Thoracic aorta (tissue), 1 donor: ENCODE data around the genes CMTM6 and ARPP21.

- RAMPAGE, long total RNA, result no peak
Measured at GRCh38 chr3:32253290-32253489, 14.7 kb downstream of the CMTM8 start.

- RAMPAGE, long total RNA, result no peak
Measured at GRCh38 chr3:32459822-32460995, 42.4 kb downstream of the CMTM6 start.

- RAMPAGE, long total RNA, result start-site peak on the minus strand at chr3:32502795-32502828, 198 reads
Measured at GRCh38 chr3:32502686-32503101, at the start of gene CMTM6. TSS of gene CMTM6 (minus strand) at chr3:32502852.

DNA sequence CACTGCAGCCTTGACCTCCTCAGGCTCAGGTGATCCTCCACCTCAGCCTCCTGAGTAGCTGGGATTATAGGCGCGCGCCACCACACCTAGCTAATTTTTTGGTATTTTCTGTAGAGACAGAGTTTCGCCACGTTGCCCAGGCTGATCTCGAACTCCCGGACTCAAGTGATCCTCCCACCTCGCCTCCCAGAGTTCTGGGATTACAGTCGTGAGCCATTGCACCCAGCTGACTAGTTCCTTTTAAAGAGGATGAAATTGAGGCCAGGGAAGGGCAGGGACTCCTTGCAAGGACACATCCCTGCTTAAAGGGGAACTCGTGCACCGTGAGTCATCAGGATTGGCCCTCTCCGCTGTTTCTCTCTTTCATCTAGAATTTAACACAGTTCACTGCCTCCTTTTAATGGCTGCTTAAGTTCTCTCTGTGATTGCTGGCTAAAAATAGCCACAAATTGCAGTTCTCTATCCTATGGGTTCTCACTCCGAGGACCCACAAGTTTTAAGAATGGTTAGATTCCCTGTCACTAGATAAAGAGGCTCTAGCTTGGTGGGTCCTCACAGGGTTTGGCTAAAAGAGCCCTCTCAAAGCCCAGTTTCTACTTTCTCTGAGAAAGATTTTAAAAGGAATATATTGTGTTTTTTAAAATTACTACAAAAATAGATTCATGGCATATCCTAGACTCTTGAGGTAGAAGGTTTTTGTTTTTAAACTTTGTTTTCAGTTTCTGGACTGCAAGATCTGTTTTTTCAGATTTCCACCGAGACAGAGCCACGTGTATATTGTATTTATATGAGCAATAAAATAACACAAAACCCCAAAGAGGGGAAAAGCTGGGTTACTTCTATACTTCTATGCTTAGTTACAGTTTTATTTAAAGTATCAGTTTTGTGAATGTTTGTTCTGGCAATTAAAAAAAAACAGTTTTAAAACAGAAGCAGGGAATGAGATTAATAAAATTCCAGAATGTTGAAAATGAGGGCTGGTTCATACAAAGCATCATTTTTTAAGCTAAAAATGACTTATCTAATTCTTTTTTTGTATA lies 1.5 kb downstream of the CRTAP start:
- RAMPAGE, long total RNA, result no peak

DNA sequence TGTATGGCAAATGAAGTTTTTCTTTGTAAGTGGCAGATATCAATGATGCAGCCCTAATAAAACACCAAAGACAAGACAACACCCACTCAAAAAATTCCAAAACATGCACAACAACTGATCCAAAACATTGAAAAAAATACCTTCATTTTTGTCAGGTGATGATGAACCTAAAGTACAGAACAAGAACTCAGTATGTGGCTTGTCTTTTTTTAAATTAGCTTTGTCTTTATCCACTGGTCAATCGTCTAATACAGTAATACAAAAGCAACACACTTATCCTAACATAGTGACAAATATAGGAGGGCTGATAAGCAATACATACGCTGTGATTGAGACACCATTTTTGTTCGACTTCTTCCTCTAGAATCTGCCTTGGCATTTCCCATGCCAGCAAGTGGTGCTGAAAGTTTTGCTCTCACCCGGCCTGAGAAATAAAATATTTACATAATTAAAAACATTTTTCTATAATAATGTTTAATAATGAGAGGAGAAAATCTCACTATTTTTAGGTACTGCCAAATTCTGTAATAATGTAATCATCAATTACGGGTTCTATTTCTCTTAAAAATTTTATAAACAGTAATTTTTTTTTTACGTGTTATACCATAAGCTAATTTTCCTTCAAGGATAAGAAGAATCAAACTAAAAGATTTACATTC lies 125.9 kb downstream of the CLASP2 start:
- RAMPAGE, long total RNA, result no peak

DNA sequence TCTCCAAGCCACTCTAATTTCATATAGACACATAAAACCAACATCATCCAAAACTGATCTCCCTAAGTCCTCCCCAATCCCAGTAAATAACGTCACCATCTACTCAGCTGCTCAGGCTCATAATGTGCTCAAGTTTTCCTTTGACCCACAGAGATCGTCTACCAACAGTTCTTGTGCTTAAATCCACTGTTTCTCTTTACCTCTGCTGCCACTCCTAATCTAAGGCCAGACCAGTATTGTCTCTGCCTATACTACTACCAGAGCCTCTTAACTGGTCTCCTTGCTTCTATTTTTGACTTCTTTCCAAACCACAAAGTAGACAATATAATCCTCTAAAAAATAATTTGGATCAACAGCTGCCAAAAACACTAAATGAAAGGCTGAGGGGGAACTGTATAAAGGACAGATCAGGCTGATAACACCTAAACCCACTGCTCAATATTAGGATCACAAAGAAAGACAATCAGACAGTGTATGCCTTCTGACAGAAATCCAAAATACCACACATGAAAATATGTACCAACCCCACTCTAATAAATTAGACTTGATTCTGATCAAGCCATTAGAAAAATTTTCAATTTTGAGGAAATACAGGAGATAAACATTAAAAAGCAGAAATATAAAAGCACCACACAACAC lies 65.2 kb downstream of the CLASP2 start:
- RAMPAGE, long total RNA, result no peak

GRCh38 chr3:34200454-34201201 lies 402.2 kb downstream of the PDCD6IP start:
- RAMPAGE, long total RNA, result no peak

DNA sequence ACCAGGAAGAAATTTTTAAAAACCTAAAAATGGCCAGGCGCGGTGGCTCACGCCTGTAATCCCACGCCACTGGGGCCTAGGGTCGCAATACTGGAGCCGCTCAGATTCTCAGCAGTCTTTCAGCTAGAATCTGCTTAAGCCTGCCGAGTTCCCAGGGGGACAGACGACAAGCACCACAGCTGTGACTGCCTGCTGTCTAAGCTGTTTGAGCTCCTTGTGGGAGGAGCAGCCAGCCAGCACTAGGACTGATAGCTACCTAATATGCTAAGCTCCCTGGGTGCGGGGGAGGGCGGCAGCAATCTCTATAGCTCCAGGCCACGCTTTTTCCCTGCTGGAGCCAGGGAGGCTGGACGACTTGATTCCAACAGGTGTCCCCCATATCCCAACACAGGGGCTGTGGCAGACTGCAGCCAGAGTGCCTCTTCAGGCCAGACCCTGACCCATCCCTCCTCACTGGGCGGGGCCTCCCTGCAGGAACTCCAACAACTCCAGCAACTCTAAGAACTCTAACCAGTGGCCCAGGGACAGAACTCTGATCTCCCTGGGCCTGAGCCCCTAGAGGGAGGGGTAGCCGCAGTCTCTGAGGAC lies 134.2 kb upstream of the ARPP21 start:
- RAMPAGE, long total RNA, result no peak

GRCh38 chr3:35639132-35640383 lies at the start of gene ARPP21:
TSS of gene ARPP21 (plus strand) at chr3:35639525.
- RAMPAGE, long total RNA, result no peak

- RAMPAGE, long total RNA, result no peak
Measured at GRCh38 chr3:35674996-35675772, 35.9 kb downstream of the ARPP21 start.

- RAMPAGE, long total RNA, result no peak
Measured at GRCh38 chr3:36318852-36319271, 61.4 kb upstream of the STAC start.

- RAMPAGE, long total RNA, result no peak
Measured at GRCh38 chr3:36494784-36495367, 114.6 kb downstream of the STAC start.

- RAMPAGE, long total RNA, result no peak
Measured at GRCh38 chr3:36787172-36787657, 22.9 kb upstream of the DCLK3 start.

DNA sequence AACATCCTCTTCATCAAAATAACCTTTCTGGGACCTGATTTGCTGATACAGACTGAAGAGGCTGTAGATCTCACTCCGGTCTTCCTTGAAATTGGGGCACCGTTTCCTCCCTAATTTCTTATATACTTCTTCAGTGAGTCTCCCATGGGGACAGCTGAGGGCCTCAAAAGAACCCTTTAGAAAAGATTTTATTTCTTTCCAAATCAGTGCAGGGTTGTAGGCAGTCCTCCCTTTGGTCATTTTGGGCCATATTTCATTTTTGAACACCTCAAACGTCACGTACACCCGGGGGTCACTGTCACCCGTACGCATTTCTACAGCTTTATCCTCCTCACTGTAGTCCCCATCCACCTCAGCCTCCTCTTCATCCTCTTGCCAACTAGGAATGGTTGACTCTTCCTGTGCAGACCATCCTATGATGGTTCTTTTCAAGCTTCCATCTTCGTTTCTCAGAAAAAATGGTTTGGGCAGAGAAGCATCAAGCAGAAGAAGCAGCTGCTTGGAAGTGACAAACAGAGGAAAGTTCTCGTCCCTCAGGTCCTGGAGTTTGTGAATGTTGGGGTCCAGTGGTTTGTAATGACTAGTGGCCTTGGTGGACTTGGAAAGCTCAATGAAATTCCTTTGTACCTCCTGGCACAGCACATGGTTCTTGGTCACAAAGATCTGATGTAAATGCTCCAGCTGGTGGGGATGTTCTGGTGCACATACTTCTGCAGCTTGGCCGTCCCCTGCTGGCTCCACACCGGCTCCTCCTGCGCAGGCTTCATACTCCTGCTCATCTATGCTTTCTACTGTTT lies 89.2 kb downstream of the TRANK1 start:
- RAMPAGE, long total RNA, result no peak

GRCh38 chr3:36912295-36913029 lies 32.4 kb downstream of the TRANK1 start:
- RAMPAGE, long total RNA, result no peak

DNA sequence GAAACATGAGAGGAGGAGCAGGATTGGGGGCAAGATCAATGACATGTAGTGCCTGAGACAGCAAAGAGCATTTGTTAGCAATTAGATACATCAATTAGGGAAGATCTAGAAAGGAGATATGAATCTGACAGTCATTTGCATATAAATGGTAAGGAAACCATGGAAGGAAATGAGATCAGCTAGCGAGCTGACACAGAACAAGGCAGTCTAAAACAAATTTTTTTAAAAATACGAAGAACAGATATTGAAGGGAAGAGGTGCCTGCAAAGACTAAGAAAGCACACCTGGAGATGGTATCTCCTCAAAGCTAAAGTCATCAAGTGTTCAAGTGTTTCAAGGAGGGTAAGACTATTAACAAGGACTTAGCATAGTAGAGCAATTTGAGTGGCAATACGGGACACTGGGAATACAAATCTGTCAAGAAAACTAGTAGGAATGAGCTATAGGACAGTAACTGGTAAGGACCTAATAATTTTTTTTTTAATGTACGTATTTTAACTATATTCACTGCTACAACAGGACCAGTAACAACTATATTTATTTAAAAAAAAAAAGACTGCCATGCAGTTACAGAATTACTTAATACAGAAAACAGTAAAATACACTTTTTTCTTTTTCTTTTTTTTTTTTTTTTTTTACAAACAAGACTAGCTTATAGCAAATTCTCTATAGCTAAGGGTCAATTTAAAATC lies 4.4 kb downstream of the EPM2AIP1 start:
- RAMPAGE, long total RNA, result no peak

GRCh38 chr3:37048054-37049006 lies 55.0 kb downstream of the MLH1 start:
- RAMPAGE, long total RNA, result no peak

- RAMPAGE, long total RNA, result no peak
Measured at GRCh38 chr3:37344568-37344901, 101.5 kb downstream of the GOLGA4 start.

- RAMPAGE, long total RNA, result start-site peak on the plus strand at chr3:37822605-37823241, 48 reads
Measured at GRCh38 chr3:37822626-37823161, 39.0 kb upstream of the CTDSPL start.

- RAMPAGE, long total RNA, result no peak
Measured at GRCh38 chr3:37964266-37965255, 26.0 kb upstream of the VILL start.